Stomach (tissue), 7 donors: ENCODE measurements around the genes CCAR1, LRRC20 and PRF1.

DNA sequence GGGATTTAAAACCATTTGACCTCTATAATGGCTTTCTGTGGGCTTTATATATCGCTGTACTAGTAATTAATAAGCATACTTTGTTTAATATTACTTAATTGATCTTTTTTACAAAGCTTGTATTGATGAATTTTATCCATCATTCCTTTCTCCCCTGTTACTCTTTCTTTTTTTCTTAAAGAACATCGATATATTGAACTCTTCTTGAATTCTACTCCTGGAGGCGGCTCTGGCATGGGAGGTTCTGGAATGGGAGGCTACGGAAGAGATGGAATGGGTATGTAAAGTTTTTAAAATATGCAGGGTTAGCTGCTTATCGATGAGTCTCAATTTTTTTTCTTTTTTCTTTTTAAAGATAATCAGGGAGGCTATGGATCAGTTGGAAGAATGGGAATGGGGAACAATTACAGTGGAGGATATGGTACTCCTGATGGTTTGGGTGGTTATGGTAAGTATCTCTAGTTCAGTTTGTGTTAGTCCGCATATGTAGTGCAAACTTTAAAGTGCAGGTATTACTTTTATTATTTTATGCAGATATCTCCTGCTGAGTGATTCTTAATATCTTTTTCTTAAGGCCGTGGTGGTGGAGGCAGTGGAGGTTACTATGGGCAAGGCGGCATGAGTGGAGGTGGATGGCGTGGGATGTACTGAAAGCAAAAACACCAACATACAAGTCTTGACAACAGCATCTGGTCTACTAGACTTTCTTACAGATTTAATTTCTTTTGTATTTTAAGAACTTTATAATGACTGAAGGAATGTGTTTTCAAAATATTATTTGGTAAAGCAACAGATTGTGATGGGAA, 8.9 kb upstream of the PBLD start:
- PRO-cap = no peak
- RAMPAGE, long total RNA, 5 experiments = no peak in any of the 5 experiments
- RRBS = no CpG with 5 or more reads among the region's 9 CpGs

DNA sequence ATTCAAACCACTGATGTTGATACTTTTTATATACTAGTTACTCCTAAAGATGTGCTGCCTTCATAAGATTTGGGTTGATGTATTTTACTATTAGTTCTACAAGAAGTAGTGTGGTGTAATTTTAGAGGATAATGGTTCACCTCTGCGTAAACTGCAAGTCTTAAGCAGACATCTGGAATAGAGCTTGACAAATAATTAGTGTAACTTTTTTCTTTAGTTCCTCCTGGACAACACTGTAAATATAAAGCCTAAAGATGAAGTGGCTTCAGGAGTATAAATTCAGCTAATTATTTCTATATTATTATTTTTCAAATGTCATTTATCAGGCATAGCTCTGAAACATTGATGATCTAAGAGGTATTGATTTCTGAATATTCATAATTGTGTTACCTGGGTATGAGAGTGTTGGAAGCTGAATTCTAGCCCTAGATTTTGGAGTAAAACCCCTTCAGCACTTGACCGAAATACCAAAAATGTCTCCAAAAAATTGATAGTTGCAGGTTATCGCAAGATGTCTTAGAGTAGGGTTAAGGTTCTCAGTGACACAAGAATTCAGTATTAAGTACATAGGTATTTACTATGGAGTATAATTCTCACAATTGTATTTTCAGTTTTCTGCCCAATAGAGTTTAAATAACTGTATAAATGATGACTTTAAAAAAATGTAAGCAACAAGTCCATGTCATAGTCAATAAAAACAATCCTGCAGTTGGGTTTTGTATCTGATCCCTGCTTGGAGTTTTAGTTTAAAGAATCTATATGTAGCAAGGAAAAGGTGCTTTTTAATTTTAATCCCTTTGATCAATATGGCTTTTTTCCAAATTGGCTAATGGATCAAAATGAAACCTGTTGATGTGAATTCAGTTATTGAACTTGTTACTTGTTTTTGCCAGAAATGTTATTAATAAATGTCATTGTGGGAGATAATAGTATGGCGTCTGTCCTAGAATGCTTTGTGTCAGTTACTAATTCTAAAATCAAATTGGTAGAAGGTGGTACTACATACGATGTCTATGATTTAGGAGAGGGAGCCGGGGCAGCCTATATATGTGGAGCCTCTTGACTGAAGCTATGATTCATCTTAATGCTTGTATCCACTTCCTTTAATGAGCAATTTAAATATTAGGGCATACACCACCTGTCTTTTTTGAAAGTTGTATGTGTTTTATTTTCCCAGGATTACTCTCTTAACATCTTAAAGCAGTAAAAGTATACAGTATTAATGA, 9.9 kb upstream of the PBLD start:
- PRO-cap = no peak
- RAMPAGE, long total RNA, 5 experiments = no peak in any of the 5 experiments
- RRBS = no CpG with 5 or more reads among the region's 6 CpGs

- PRO-cap = no peak
- RAMPAGE, long total RNA, 5 experiments = no peak in any of the 5 experiments
- RRBS = no CpG with 5 or more reads among the region's 7 CpGs
These were observed 2.4 kb downstream of the TET1 start for GRCh38 chr10:68562570-68562929.

GRCh38 chr10:68720806-68721381, at the start of gene CCAR1:
Gene CCAR1, plus strand, starts transcription at chr10:68721239.
- PRO-cap = bidirectional peak, plus-strand start at chr10:68721046, minus-strand start at chr10:68720958; bidirectional peak, plus-strand start at chr10:68721115, minus-strand start at chr10:68721098; bidirectional peak, plus-strand start at chr10:68721235, minus-strand start at chr10:68721180
- RAMPAGE, long total RNA, 5 experiments = start-site peak on the plus strand in 5 of 5 experiments, at chr10:68721225-68721265 at its widest, 57 to 2,334 reads per replicate
- RRBS = 2% methylated on average over 10 of the region's 38 CpGs

GRCh38 chr10:68900336-68901154, 570 bp upstream of the DDX50 start:
- PRO-cap = bidirectional peak, plus-strand start at chr10:68900832, minus-strand start at chr10:68900800; bidirectional peak, plus-strand start at chr10:68901313, minus-strand start at chr10:68901051
- RAMPAGE, long total RNA, 5 experiments = no peak in any of the 5 experiments
- RRBS = 1% methylated on average over 18 of the region's 42 CpGs

- PRO-cap = no peak
- RAMPAGE, long total RNA, 5 experiments = no peak in any of the 5 experiments
- RRBS = no CpG with 5 or more reads among the region's 3 CpGs
These were observed 4.3 kb upstream of the KIFBP start for GRCh38 chr10:68983973-68985006.

GRCh38 chr10:69047466-69048034, 40.4 kb upstream of the SRGN start:
- PRO-cap = no peak
- RAMPAGE, long total RNA, 5 experiments = no peak in any of the 5 experiments
- RRBS = 95% methylated on average over 3 of the region's 9 CpGs

DNA sequence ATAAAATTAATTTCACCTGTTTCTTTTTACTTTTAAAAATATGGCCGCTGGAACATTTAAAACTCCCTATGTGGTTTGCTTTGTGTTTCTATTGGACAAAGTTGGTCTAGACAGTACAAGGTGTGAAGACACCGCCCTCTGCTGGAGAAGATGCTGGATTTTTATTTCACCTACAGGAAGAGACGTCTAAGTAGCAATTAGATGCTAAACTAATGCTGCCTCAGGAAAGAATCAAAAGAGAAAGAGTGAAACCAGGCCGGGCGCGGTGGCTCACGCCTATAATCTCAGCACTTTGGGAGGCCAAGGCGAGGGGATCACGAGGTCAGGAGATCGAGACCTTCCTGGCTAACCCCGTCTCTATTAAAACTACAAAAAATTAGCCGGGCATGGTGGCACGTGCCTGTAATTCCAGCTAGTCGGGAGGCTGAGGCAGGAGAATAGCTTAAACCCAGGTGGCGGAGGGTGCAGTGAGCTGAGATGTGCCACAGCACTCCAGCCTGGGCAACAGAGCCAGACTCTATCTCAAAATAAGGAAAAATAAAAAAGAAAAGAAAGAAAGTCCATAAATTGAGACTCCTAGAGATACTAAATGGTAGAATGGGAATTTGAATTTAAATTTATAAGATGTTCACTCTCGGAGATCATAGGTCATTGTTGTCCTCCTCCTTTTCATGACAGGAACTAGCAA, 5.6 kb downstream of the SRGN start:
- PRO-cap = unidirectional peak, plus-strand start at position 238 of the sequence
- RAMPAGE, long total RNA, 5 experiments = no peak in any of the 5 experiments
- RRBS = no CpG with 5 or more reads among the region's 16 CpGs

DNA sequence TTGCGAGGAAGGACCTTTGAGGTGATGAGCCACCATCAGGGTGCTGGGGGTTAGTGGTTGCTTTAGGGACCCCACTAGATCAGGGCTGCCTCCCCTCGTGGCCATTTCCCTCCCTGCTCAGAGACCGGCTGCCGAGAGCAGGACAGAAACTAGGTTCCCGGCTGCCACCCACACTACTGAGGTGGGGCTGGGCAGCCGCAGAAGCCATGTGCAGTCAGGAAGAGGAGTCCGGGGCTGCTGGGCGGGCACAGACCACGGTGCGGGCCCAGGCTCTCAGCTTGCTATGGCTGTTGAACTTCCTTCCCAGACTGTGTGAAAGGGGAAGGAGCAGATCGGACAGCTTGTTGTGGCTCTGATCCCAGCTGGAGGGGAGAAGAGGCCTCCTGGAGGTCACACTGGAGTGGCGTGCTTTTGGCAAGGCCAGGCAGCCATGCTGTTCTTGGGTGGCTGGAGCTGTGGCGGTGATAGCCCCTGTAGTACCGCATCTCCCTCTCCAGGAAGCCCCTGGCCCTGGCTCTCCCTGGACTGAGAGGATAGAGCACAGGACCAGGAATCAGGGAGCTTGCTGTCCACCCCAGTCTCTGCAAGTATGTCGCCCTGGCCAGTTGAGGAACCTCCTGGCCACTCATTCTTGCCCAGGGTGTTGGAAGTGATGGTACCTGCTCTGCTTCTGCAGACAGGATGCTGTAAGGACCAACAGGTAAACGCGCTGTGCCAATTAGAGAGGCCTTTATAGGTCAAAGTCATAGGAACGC, 16.5 kb downstream of the HK1 start:
- PRO-cap = no peak
- RAMPAGE, long total RNA, 5 experiments = start-site peak on the plus strand in 1 of 5 experiments, centred at position 512 of the sequence, 7 reads per replicate
- RRBS = 47% methylated on average over 3 of the region's 18 CpGs

GRCh38 chr10:69684026-69685209, 54.4 kb downstream of the FAM241B start:
- PRO-cap = no peak
- RAMPAGE, long total RNA, 5 experiments = no peak in any of the 5 experiments
- RRBS = no CpG with 5 or more reads among the region's 20 CpGs

- PRO-cap = no peak
- RAMPAGE, long total RNA, 5 experiments = no peak in any of the 5 experiments
- RRBS = no CpG with 5 or more reads among the region's 6 CpGs
These were observed 87.4 kb downstream of the COL13A1 start for GRCh38 chr10:69889142-69889517.

DNA sequence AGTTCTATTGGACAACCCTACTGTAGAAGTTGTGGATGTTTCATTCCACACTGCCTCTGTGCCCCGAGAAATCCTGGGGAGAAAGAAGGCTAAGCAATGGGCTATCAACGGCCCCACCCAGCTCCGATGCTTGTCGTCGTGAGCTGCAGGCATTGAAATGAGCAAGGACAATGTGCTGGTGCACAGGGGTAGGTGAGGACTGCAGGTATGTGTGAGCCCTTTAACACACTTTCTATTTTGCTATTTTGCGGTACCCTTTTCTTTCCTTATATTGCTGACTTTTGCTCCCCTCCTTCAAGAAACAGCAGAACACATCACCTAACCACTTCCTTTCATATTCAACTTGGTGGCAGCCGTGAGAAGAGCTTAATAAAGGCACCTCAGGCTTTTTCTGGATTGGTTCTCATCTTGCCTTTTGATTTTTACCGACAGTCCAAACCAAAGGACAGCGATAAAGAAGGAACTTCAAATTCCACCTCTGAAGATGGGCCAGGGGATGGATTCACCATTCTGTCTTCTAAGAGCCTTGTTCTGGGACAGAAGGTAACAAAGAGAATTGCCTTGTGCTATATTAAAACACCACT, 39.2 kb downstream of the AIFM2 start:
- PRO-cap = no peak
- RAMPAGE, long total RNA, 5 experiments = no peak in any of the 5 experiments
- RRBS = no CpG with 5 or more reads among the region's 9 CpGs

GRCh38 chr10:70145476-70146450, 737 bp downstream of the TYSND1 start:
- PRO-cap = bidirectional peak, plus-strand start at chr10:70145737, minus-strand start at chr10:70145733; bidirectional peak, plus-strand start at chr10:70146051, minus-strand start at chr10:70146006; bidirectional peak, plus-strand start at chr10:70146362, minus-strand start at chr10:70146201
- RAMPAGE, long total RNA, 5 experiments = start-site peak on the minus strand in 1 of 5 experiments, at chr10:70146174-70146241 at its widest, 26 reads per replicate
- RRBS = 2% methylated on average over 48 of the region's 113 CpGs

- PRO-cap = no peak
- RAMPAGE, long total RNA, 5 experiments = no peak in any of the 5 experiments
- RRBS = 1% methylated on average over 15 of the region's 33 CpGs
These were observed 321 bp downstream of the PPA1 start for GRCh38 chr10:70232963-70233253.

GRCh38 chr10:70235097-70235633, 1.9 kb upstream of the PPA1 start:
- PRO-cap = no peak
- RAMPAGE, long total RNA, 5 experiments = no peak in any of the 5 experiments
- RRBS = no CpG with 5 or more reads among the region's 2 CpGs

DNA sequence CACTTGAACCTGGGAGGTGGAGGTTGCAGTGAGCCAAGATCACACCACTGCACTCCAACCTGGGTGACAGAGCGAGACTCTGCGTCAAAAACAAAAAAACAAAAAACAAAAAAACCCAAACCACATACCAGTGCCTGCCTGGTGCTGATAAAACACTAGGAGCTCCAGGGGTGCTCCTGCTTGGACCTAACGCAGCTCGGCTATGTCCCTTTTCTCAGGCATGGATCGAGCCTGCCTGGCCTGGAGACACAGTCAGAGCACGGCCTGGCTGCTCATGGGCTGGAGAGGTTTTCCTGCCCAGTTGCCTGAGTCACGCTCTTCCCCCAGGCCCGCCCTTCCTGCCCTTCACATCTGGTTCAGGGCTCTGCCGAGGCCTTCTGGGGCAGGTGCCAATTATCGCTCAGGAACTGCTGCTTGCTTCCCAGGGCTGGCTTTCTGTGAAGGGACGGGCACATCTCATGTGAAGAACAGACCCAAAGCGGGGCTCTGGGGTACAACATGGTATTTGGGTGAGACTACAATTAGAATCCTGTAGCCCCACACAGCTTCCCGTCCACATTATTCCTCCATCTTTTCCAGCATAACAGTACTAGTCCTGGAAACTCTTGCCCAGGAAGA, 12.7 kb upstream of the NPFFR1 start:
- PRO-cap = bidirectional peak, plus-strand start at position 392 of the sequence, minus-strand start at position 207 of the sequence
- RAMPAGE, long total RNA, 5 experiments = no peak in any of the 5 experiments
- RRBS = no CpG with 5 or more reads among the region's 13 CpGs

DNA sequence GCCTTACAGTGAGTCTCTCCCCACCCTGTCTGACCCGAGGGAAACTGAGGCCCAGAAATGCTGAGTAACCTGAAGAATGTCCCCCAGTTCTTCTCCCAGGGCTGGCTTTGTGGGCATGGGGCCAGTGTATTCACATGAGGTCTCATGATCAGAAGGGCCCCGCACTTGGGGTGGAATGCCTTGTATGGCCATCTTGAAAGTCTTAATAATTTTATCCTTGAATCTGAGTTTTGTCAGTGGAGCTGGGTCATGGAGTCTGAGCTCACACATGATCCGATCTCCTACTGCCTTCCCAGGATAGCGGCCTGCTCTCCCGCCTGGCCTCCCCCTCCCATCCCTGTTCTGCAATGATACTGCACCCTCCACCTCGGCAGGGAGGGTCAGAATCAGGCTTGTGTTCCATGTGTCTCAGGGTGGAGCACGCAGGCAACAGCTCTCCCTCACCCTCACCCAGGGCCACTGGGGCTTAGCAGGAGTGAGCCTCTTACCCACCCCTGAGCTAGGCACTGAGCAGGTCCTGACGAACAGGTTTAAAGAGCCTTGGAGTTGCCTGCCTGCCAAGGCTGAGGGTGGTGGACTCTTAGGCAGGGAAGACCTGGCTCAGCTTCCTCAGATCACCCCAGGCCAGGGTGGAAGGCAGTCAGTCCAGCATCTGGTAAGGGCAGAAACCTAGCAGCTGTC, 41.4 kb upstream of the NPFFR1 start:
- PRO-cap = no peak
- RAMPAGE, long total RNA, 5 experiments = no peak in any of the 5 experiments
- RRBS = no CpG with 5 or more reads among the region's 8 CpGs

- PRO-cap = no peak
- RAMPAGE, long total RNA, 5 experiments = no peak in any of the 5 experiments
- RRBS = no CpG with 5 or more reads among the region's 13 CpGs
These were observed 27.0 kb downstream of the LRRC20 start for GRCh38 chr10:70355376-70355866.

DNA sequence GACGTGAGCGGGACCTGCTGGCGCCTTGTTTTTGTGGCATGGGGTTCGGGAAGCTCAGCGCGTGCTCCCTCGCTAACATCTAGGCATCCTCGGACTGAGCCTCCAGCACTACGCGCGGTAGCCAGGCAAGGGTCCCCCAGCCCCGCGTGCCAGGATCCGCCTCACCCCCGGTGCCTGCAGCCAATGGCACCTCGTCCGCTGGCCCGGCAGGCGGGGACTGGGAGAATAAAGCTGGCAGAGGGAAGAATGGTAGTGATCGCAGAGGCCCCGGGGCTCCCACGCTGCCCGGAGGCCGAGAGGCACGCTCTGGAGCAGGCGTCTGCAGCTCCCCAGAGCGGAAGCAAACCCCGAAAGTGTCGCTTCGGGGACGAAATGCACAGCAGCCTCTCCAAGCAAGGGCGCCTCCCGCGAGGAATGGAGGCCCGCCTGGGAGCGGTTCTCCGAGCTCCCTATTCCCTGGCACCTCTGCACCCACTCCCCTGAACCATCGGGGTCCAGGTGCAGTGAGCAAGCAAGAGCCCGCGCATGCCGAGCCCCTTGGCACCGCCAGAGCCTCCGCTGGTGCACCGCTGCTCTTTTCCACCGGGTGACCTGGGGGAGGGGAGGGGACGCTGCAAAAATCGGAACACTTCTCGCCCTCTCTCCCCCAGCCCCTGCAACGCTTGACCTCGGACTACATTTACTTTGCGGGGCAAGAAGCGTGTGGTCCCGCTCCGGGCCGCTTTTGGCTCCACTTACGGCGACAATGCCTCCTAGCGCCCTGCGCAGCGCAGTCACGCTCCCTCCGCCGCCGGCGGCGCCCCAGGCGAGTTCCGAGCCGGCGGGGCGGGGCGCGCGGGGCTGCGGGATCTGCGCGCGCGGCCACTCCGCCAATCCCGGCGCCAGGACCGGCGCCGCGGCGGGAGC, at the start of gene LRRC20:
TSS of gene LRRC20 (minus strand) at position 815 of the 906 bp plus-strand sequence.
- PRO-cap = bidirectional peak, plus-strand start at position 255 of the sequence, minus-strand start at position 96 of the sequence; bidirectional peak, plus-strand start outside the sequence, minus-strand start at position 803 of the sequence
- RAMPAGE, long total RNA, 5 experiments = start-site peak on the minus strand in 5 of 5 experiments, centred at positions 800 to 817 of the sequence, 14 to 41 reads per replicate
- RRBS = 2% methylated on average over 37 of the region's 87 CpGs

DNA sequence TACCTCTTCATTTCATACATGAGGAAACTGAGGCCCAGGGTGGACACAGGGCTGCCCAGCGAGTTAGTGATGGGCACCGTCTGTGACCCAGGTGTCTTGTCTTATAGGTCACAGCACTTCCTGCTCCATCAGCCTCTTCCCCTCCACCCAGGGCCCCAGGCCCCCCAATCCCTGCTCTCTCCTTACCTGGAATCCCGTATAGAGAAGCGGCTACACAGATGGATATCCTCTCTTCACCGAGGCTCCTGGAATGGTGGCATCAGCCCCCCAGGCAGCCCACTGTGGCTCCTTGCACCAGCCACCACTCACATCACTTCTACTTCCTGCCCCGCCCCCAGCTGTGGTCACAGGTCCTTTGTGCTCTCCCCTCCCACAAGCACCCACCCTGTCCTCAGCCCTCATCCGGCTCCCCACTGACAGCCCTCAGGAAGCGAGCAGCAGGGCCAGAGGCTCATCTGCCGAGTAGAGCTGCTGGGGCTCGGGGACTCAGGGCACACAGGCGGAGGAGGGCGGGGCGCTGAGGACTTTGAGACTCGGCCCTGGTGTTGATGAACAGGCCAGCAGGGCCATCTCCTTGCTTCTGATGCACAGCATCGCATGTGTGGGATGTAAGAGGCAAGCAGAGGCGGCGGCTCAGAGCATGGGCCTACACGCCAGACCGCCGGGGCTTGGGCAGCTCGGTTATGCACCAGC, at the start of gene PRF1:
TSS of gene PRF1 (minus strand) at position 283 of the 693 bp plus-strand sequence.
- PRO-cap = bidirectional peak, plus-strand start at position 426 of the sequence, minus-strand start at position 281 of the sequence
- RAMPAGE, long total RNA, 5 experiments = start-site peak on the minus strand in 2 of 5 experiments, centred at positions 256 to 268 of the sequence, 12 to 28 reads per replicate
- RRBS = no CpG with 5 or more reads among the region's 21 CpGs